Retinal pigment epithelial cell (primary cell): Measurements from ENCODE around the genes H2AX and ABCG4.

DNA sequence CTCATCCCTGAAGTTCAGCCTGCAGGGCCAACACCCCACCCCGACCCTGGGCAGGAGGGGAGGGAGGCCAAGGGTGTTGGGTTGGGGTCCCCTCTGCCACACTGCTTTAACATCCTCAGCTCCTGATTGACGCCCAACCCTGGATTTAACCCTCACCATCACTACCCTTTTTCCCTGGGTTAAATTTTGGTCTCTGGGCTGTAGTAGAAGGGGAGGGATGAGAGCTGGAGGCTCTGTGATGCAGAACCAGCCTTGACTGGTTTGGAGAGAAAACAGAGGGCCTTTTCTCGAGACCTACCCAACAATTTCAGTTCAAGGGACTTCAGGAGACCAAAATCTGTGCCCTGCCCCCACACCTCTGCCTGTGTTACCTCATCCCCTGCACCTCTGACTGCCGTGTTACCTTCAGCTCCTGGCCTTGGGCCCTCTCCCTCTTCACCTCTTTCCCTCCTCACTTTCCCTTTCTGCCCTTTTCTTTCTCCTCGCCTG, 26.9 kb downstream of the PHLDB1 start:
- RRBS: no CpG with 5 or more reads among the region's 5 CpGs

GRCh38 chr11:118689460-118690590, 10.4 kb upstream of the TREH start:
- RRBS: 45% methylated on average over 9 of the region's 44 CpGs

DNA sequence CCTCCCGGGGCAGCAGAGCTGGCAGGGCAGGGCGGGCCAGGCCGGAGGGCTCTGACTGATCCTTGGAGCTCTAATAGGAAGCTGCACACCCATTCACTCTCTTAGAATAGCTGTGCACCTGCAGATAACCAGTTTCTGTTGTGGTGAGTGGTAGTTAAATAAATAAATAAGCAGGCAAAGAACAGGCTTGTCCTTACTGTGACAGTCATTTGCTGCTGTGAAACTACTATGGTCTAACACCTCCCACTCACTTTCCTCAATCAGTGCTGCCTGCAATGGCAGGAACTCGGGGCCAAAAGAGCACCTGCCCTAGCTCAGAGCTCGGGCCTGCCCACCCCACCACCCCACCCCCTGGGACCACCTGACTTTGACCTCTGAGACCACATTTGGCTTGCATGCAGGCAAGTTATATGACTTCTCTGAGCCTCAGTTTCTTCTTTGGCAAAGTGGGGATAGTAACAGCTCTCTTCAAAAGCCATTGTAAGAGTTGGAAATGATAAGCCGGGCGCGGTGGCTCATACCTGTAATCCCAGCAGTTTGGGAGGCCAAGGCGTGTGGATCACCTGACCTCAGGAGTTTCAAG, 16.4 kb upstream of the TREH start:
- RRBS: 67% methylated on average over 2 of the region's 9 CpGs

DNA sequence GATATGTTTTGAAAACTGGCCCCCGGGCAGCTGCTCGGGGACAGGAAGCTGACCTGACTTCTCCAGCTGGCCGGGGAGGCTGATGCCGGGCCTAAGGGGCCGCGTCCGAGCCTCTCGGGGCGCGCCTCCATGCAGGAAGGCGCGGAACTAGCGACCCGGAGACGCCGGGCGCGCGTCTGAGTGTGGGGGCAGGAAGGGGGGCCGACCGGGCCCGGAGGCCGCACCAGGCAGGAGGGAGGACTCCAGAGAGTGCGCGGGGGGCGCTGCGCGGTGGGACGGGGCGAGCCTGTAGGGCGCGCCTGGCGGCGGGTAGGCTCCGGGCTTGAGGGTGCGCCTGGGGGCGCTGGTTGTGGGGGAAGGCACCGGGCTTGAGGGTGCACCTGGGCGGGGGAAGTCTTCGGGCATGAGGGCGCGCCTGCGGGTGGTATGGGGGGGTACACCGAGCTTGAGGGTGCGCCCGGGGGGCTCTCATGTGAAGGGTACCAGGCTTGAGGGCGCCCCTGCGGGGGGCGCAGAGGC, 662 bp upstream of the DDX6 start:
- RRBS: 2% methylated on average over 34 of the region's 49 CpGs

- RRBS: no CpG with 5 or more reads among the region's 1 CpG
Measured at GRCh38 chr11:118813499-118814026, 22.6 kb upstream of the DDX6 start.

GRCh38 chr11:118897456-118898491, 14.1 kb downstream of the CXCR5 start:
- RRBS: 93% methylated on average over 4 of the region's 25 CpGs

DNA sequence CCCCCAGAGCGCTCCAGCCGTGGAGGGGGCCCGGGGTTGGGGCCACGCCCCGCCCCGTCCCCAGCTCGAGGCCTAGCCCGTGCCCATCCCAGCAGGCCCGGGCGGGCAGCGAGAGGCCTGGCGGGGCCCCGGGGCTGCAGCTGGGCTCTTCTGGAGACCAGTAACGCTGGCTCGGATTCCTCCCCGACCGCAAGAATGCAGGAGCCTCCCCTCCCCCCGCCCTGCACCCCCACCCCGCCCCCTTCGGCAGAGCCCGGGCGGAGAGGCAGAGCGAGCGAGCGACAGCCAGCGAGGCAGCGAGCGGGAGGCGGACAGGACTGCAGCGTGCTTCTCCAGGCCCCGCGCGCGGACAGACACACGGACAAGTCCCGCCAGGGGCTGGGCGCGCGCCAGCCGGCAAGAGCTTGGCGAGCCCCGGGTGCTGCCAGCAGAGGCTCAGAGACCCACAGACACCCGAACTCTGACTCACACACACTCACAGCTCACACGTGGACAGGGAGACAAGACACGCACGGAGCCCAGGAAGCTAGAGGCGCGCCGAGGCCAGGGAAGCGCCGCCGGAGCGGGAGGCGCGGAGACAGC, 15.2 kb downstream of the BCL9L start:
- RRBS: 2% methylated on average over 11 of the region's 55 CpGs

DNA sequence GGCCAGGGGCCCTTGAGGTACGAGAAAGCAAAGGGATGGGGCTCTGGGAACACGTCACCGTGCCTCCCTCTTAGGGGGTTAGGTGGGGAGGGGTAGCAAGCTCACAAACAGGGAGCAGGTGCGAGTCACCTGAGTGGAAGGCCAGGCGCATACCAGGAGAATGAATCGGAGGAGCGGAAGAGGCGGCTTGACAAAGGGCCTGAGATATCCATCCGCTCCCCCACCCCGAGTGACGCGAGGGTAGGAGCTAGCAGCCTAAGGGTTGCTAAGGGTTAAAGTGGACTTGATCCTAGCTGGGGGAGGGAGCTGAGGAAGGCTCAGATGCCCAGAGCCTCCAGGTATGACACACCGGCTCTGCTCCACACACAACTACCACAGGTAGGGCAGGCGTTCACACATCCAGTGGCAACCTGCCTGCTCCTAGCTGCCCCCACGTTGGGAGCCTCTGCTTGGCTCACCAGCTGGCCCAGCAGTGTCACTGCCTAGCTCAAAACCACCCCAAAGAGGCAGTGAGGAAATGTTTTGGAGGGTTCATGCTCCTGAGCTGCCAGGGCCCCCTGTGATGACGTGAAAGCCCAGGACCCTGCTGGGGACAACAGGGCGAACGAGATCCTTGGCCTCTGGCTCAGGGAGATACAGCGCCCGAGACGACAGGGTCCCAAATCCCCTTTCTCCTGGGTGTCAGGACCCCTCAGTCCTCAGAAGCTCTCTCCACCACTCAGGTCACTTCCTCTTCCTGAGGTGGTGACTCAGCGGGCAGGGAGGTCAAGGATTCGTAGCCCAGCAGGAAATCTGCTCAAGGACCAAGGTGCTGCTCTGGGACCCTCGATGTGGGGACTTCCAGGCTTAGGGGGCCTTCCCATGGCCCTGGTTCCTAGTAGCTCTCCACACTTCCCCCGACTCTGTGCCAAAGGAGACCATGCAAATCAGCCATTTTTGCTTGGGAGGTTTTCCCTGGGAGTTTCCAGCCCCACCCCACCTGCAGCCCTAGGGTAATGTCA, 13.2 kb downstream of the BCL9L start:
- RRBS: no CpG with 5 or more reads among the region's 25 CpGs

DNA sequence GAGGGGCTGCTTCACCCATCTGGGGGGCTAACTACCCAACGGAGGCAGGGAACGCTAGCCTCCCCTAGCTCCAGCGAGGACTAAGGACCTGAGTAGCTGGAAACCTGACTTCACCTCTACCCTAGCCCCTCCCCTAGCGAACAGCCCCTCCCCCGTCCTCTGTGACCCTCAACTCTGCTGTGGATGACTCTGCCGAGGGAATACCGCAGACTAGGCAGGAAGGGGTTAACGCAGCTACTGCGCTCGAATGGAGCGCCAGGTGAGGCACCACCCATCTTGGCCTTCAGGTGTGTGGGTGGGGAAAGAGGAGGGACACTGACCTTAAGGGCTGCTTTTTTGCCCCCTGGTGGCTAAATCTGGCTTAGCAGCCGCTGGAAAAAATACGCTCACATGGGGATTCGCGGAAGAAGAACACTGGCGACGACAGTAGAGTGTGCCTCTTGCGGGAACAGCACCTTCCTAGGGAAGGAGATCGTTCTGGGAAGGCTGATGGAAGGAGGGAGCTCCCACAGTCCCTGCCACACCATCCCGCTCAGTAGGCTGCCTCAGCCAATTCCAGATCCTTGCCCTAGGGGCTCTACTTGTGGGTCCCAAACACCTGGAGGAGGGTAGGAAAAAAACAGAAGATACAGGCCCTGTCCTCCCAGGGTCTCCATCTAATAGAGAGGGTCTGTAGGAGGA, 4.5 kb upstream of the BCL9L start:
- RRBS: no CpG with 5 or more reads among the region's 20 CpGs

GRCh38 chr11:119009619-119010163, 8.5 kb downstream of the RPS25 start:
- RRBS: no CpG with 5 or more reads among the region's 5 CpGs

GRCh38 chr11:119016841-119017873, 986 bp downstream of the RPS25 start:
- RRBS: no CpG with 5 or more reads among the region's 21 CpGs

DNA sequence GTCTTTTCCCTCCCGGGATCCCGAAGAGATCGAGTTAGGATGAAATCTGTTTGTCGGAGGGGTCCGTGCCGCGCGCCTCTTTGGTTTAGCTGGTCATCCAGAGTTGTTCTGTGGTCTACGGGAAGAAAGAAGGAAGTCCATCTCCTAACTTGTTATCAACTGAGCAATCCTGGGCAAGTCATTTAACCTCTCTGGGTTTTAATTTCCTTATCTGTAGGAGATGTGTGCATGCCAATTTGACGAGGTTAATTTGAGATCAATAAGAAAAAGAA, 348 bp downstream of the VPS11 start:
- RRBS: no CpG with 5 or more reads among the region's 10 CpGs

- RRBS: under 1% methylated on average over 42 of the region's 106 CpGs
Measured at GRCh38 chr11:119094625-119095536, at the start of gene H2AX. H2AX (minus strand) TSS chr11:119095465.

DNA sequence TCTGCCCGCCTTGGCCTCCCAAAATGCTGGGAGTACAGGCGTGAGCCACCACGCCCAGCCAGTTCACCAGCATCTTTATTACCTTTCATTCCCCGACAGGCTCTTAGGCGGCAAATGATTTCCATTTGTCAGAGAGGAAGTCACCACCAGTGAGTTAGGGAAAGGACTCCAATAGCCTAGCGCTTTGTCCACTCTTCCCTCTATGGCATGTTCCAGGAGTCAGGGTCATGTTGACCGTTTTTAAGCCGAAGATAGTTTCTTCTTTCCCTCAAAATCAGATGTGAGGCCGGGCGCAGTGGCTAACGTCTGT, 1.4 kb upstream of the DPAGT1 start:
- RRBS: no CpG with 5 or more reads among the region's 11 CpGs

- RRBS: no CpG with 5 or more reads among the region's 8 CpGs
Measured at GRCh38 chr11:119108201-119109264, 1.4 kb downstream of the C2CD2L start.

- RRBS: 2% methylated on average over 35 of the region's 62 CpGs
Measured at GRCh38 chr11:119148752-119149407, at the start of gene ABCG4. ABCG4 (plus strand) TSS chr11:119149052.

DNA sequence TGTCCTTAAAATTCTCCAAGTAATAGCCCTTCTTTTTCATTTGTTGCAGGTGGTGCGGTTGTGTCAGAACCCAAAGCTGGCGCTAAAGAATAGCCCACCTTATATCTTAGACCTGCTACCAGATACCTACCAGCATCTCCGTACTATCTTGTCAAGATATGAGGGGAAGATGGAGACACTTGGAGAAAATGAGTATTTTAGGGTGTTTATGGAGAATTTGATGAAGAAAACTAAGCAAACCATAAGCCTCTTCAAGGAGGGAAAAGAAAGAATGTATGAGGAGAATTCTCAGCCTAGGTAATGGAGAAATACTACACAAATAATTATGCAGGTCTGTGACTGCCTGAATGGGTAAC, 26.2 kb downstream of the CBL start:
- RRBS: no CpG with 5 or more reads among the region's 3 CpGs

- RRBS: no CpG with 5 or more reads among the region's 7 CpGs
Measured at GRCh38 chr11:119372376-119372674, 9.2 kb downstream of the USP2 start.

DNA sequence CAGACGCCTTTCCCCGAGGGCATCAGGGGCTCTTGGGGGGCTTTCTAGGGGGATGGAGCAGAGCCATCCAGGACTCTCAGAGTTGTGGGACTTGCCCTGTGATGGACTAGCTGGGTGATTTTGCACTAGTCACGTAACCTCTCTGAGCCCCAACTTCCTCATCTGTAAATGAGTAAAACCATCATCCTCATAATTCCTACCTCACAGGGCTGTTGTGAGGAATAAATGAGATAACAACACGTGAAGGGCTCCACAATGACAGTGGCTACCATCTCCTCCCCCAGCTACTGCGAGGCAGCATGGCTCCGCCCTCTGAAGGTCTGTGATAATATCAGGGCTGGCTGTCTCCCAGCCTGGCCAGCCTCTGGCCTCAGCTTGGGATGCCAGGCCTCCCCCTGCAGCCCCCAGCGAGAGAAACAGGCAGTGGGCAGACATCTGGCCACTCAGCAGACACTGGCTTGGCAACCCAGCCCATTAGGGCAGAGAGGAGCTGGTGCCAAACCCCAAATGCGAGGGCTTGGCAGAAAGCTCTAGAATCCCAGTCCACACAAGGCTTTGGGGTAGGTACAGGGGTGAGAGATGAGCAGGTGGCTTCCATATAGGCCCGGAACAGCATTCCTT, 6.7 kb downstream of the USP2 start:
- RRBS: no CpG with 5 or more reads among the region's 9 CpGs

GRCh38 chr11:119447357-119448016, 24.5 kb upstream of the THY1 start:
- RRBS: no CpG with 5 or more reads among the region's 9 CpGs